Airway epithelial cell (primary cell): ENCODE data around the genes ACTL7B and FRRS1L.

- RAMPAGE, long total RNA: no peak
Measured at GRCh38 chr9:107732658-107734081, 243.6 kb upstream of the KLF4 start.

GRCh38 chr9:107739416-107740014 lies 249.9 kb upstream of the KLF4 start:
- RAMPAGE, long total RNA: no peak

- RAMPAGE, long total RNA: no peak
Measured at GRCh38 chr9:108440044-108440433, 415.7 kb downstream of the ACTL7B start.

DNA sequence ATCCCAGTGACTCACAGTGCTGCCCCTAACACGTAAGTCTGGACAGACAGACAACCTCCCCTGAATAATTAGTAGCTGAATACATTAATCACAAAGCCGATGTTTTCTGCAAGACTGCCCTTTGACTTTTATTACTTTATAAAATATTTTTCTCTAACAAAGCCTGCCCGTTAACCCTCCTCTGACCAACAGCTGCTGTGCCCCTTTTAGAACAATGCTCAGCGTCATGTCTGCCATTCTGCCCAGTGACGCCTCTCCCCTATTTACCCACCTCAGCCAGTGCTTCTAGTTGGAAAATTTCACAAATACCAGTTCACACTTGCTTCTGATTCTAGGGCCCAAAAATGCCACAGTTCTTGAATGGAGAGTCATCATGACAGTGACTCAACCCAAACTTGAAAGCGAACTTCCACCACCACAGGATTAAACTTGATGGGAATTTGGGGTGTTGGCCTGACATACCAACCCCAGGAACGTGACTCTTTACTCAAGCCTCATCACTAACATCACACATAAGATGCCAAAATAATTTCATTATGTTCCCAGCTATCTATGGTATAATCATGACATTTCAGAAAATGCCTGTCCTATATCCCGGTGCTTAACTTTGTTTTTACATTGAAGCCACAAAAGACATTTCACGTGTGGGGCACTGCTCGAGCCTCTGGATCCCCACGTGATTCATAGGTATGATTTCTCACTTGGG lies 221.1 kb downstream of the ACTL7B start:
- RAMPAGE, long total RNA: no peak

DNA sequence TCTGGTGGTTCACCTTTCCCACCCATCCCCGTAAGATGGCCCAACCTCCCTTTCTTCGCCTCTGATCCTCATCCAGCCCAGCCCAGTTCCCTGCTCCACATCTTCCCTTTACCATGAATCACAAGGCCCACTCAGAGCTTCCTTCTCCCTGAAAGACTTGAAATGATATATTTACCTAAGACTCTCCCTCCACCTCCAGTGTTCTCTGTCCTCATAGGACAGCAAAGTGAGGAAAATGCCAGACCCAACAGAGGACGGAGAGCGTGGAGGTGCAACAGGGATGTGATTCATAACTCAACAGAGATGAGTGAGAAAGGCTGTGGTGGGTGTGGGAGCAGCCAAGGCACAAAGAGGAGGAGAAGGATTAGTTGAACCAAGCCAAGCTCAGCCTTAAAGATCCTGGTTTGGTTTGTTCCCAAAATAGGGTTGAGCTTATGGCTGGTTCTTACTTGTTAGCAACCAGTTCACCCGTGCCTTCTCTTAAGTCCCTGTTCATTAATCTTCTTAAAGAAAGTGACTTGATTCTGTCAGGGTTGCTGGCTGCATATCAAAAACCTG lies 183.2 kb downstream of the ACTL7B start:
- RAMPAGE, long total RNA: no peak

GRCh38 chr9:108708077-108708858 lies 147.5 kb downstream of the ACTL7B start:
- RAMPAGE, long total RNA: no peak

DNA sequence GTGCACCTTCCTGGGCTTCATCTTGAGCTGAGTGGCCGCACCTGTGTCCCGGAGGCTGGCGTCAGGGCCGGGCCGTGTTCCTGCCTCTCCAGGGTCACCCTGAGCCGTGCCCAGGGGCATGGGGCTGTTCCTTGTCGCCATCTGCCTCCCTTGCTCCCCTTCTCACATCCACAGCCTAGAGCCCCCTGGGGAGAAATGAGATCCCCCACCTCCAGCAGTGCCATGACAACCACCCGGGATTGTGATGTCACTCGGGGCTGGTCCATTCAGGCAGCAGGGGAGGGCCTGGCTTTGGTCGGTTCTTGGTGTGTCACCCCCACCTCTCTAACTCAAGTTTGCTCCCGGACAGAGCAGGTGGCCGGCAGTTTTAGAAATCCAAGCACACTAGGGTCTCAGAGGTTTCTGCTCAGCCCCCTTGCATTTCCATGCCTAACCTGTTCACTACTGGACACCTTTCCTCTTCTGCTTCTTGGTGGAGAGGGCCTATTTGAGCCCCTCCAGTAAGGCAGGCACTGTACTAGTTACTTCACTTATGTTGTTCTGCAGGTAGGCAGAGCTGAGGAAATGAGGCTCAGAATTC lies at the start of gene ACTL7B:
Gene ACTL7B (minus strand): TSS at position 197 of the 580 bp plus-strand sequence.
- RAMPAGE, long total RNA: no peak

DNA sequence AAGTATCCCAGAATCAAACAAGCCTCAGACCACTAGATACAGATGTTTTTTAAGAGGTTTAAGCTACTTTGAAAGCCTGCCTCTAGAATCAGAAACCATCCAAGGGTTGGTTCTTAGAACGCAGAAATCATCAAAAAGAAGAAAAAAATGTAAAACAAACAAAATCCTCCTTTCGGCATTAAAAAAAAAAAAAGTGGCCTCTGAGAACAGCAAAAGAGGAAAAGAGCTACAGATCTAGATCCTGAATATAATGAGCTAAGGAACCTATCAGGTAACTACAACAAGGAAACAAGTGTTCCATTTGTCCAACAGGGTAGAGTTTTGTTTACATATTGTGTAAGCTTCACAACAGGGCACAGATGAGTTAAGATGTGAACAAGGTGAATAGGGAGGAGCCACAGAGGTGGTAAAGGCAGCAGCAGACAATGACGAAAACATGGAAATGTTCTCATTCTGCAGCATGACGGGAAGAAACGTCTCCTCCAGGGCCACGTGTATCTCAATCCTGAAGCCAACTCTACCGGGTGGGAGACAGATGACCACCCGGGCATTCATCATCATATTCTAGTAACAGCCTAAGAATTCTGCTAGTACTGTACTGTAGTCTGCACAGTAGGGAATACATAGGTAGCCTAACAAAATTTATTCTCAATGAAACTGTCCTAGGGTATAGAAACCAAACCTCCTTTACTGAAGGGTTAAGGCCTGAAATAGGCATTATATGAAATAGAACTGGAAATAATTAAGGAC lies 14.4 kb downstream of the ELP1 start:
- RAMPAGE, long total RNA: no peak

- RAMPAGE, long total RNA: no peak
Measured at GRCh38 chr9:109108286-109108836, 11.4 kb downstream of the TMEM245 start.

- RAMPAGE, long total RNA: no peak
Measured at GRCh38 chr9:109166773-109167591, at the start of gene FRRS1L. FRRS1L (minus strand) TSS chr9:109167249.

DNA sequence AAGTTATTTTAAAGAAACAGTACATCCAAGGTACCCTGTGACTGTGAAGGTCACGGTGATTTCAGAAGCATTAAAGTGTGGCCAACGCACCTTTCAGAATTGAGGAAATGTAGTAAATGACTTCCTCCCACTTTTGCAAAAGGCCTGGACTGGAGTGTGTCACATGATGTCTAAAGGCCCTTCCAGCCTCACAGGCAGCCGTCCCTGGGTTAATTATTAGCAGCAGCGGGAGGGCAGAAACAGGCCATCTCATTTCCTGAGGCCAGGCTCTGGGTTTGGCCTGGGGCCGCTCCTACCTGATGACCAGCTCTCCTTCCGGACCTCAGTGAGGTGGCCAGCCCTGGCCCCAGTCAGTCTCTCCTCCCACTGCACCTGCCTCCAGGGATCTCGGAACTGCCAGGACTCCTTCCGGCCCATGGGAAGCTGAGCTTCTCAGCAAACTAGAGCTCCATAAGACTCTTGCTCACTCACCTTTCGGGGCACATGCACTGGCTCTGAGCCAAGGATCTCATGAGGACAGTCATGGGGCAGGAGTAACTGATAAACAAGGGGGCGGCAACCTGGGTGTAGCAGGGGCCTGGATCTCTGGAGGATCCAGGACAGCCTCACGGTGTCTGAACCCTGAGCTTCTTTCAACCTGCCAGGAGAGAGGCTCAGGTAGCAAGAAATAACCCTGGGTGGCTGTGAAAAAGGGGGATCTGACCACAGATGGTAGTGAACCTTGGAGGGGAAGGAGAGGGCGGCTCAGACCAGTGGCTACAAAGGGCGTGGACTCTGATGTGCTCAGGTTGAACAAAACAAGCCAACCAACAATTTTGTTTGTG lies 20.5 kb downstream of the PTPN3 start:
- RAMPAGE, long total RNA: no peak

DNA sequence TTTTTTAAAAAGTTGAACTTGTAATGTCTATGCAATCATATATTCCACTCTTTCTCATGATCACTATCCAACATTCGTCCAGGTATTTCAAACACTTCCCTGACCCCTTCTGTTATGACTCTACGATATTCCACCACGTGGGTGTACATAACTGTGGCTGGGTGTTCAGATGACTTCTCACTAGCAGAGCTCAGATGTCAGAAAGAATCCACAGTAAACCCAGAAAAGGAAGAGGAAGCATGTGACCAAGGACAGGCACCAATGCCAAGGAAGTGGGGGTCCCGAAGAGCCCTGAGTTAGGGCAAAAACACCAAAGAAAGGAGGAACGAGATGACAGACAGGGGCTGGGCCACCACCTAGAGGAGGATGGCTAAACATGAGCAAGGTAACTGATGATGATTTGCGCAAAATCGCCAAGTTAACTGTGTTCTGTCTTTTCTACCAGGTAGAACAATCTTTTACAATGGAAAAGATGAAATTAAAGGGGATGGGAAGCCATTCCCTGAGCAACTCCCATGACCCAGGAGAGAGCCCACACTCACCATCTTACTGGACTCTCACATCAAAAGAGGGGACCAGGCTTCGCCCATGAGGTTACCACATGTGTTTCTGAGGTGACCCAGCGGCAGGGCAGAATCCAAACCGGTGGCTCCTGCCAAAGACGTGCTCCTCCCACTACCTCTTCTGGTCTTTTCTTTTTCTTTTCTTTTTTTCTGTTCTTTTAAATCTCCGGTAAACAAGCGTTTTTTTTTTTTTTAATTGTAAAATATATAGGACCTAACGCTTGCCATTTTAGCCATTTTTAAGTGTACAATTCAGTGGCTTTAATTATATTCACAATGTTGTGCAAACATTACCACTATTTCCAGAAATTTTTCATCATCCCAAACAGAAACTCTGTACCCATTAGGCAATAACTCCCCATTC lies 19.6 kb downstream of the PTPN3 start:
- RAMPAGE, long total RNA: no peak

DNA sequence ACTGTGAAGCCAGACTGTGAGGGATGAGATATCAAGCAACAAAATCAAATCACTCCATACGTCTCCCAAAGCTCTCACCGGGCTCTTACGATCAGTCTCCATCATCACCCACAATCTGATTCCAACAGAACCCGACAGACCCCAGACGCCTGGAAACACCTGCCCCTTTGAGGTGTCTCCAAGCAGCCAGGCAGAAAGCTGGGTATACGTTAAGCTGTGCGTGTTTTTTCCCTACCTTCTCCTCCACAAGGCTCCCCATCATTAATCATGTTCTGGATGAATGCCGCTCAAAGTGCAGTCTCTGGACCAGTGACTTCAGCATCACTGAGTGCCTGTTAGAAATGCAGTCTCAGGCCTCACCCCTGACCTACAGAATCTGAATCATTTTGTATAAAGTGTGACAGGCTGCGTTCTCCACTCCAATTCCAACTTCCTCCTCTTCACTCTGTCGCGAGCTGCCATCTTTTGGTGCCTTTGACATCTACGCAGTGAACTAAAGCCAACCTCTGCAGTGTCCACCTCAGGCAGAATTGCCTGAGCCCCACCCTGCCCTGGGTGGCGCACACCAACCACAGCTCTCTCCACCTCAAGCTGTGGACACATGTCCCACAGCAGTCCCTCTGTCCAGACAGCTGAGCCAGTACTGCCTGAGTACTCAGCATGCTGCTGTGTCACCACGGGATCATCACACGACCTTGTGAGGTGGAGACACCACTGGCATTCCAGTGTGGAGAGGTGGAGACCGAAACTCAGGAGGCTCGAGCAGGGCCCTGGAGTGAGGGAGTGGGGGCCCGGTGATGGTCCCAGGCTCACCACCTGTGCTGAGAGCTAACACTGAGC lies 14.3 kb downstream of the PTPN3 start:
- RAMPAGE, long total RNA: no peak

GRCh38 chr9:109487376-109487651 lies 10.8 kb downstream of the PTPN3 start:
- RAMPAGE, long total RNA: no peak

DNA sequence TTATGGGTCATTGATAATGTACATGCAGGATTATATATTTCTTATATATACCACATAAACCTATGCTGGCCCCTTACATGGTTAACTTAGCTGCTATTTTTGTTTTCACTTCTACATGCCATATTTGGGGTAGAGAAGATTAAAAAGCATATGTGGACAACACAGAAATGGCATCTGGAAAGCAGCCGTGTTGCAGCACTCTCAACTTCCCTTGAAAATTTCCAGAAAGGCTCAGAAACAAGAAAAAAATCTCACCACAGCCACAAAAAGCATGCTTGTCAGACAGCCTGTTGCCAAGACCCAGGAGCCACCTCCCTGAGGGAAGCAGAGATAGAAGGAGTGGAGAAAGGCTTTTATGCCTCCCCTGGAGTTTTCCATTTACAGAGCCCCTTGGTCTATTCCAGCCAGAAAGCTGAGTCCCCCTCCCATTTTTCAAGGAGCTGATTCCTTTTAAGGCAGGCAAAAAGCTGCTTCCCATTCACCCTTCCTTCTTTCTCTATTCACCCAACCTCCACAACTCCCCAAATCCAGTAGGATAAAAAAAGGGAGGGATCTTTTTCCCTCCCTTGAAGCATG lies 37.3 kb upstream of the PALM2AKAP2 start:
- RAMPAGE, long total RNA: no peak

DNA sequence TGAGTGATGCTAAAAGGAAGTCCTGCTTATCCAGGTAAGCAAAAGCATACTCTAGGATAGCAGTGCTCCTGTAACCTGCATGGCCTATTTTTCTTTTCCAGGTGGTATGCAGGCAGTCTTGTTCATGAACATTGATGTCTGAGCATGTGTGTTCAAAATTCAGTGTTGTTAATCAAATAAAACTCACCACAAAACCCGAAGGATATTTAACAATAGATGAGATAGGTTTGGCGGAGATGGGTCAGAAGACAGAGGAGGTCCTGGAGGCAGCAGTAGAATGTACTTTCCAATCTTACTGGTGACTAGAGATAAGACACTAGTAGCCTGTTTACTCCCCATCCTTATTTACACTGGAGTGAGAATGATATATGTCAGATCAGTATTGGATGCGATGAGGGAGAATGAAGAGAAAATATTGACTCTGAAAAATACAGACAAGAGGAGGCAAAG lies 10.9 kb downstream of the PALM2AKAP2 start:
- RAMPAGE, long total RNA: no peak

DNA sequence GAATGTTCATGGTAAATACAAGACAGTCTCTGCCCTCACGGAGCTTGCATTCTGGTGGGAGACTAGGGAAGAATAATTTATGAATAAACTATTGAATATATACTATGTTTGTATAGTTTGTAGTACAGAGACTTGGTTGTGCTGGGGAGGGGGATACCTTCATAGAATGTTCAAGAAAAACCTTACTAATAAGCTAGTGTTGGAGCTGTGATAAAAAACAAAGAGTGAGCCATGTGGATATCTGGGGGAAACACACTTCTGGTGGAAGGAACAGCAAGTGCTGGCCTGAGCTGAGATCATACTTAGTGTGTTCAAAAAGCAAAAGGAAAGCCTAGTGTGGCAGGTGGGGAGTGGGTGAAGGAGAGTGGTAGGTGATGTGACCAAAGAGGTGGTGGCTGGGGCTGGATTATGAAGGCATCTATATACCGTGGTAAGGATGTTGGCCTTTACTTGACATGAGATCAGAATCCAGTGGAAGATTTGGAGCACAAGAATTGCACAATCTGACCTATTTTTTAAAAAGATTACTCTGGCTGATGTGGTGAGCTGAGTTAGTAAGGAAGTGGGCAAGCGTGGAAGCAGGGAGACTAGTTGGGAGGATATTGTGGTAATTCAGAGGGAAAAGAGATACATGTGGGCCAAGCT lies 26.5 kb downstream of the PALM2AKAP2 start:
- RAMPAGE, long total RNA: no peak

- RAMPAGE, long total RNA: no peak
Measured at GRCh38 chr9:109816357-109817127, 36.5 kb downstream of the PALM2AKAP2 start.

- RAMPAGE, long total RNA: no peak
Measured at GRCh38 chr9:109908983-109909637, 129.1 kb downstream of the PALM2AKAP2 start.

DNA sequence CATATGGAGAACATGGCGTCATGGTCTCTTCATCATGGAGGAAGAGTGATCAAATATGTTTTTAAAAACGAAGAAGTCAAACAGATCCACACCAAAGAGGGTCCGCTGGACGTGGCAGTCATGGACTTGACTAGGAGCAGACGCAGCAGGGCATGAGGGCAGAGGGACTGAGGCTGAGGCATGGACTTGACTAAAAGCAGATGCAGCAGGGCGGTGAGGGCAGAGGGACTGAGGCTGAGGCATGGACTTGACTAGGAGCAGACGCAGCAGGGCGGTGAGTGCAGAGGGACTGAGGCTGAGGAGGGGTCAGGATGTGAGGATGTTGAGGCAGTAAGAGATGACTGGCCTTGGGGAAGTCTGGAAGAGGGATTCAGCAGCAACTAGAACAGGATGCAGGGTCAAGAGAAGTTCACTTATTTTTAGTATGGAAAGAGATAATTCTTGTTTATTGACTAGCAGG lies 130.6 kb downstream of the PALM2AKAP2 start:
- RAMPAGE, long total RNA: no peak